Peyer's patch (tissue), 4 donors: ENCODE measurements around a stretch of chr2.

DNA sequence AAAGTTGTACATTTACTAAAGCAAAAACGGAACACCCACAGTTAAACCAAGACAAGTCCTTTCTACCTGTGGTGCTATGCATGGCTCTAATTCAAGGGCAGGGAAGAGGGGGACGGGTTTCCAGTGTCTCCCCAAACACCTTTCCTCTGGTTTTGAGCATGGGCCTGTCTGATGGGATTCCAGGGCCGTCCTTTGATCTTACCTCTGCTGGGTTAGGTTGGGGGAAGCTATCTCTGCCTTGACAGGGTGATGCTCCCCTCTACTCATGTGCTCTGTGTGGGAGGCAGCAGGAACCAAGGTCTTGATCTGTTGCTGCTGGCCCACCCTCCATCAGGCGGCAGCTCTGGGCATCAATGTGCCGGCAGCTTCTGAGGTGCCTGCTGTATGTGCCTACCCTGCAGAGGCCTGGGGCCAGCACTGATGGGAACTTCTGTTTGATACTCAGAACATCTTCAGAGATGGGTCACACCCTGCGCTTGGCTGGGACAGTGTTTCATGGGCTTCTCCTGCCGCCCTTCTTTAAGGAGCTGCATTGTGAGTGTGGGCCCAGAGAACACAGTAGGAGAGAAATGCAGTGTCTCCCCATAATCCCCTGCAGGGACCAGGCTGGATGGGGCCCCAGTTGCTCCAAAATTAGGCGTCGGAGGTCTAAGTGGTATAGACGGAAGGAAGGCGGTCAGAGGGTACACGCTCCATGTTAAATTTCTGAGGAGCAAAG, 255.1 kb downstream of the PRKCE start:
- PRO-cap = no peak
- RAMPAGE, long total RNA, 4 experiments = no peak in any of the 4 experiments

- PRO-cap = no peak
- RAMPAGE, long total RNA, 4 experiments = no peak in any of the 4 experiments
Measured at GRCh38 chr2:46026998-46027471, 270.2 kb upstream of the EPAS1 start.

DNA sequence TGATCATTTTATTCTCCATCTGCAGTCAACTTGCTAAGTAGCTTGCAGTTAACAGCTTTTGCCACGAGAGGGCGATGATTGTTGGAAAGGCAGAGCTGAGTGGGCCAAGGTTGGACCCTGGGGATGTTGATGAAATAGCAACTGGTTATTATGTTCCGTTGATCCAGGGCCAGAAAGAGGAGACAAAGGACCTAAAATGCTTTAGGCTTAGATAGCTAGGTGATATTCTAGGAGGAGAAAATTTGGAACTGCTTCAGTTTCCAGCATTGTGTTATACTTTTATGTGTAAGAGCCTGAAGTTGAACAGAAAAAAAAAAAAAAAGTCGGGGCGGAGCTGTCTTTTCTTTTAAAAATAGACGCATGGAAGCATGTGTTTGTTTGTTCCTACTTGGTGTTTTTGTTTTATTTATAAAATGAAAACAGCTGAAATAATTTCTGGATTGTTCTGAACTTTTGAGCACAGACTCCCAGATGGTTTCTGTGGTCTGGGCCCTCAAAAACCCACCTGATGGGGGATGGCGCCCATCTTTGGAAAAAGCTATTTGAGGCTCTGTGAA, 234.1 kb upstream of the EPAS1 start:
- PRO-cap = no peak
- RAMPAGE, long total RNA, 4 experiments = no peak in any of the 4 experiments

- PRO-cap = no peak
- RAMPAGE, long total RNA, 4 experiments = no peak in any of the 4 experiments
Measured at GRCh38 chr2:46177116-46177876, 119.9 kb upstream of the EPAS1 start.

GRCh38 chr2:46314996-46315847, 18.0 kb downstream of the EPAS1 start:
- PRO-cap = bidirectional peak, plus-strand start at chr2:46315490, minus-strand start at chr2:46315231; bidirectional peak, plus-strand start at chr2:46315727, minus-strand start at chr2:46315556
- RAMPAGE, long total RNA, 4 experiments = no peak in any of the 4 experiments

GRCh38 chr2:46332580-46333411, 35.6 kb downstream of the EPAS1 start:
- PRO-cap = no peak
- RAMPAGE, long total RNA, 4 experiments = no peak in any of the 4 experiments

GRCh38 chr2:46352518-46353307, 55.5 kb downstream of the EPAS1 start:
- PRO-cap = no peak
- RAMPAGE, long total RNA, 4 experiments = no peak in any of the 4 experiments

DNA sequence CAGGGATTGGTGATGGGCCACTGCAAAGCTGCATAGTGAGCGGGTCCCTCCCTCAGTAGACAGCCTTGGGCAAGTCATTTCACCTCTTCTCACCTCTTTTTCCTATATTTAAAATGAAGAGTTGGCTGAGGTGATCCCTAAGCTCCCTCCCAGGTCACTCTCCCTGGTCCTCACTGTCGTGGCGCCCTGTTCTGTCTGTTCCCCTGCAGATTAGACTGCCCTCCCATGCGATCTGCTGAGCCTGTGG, 78.1 kb downstream of the EPAS1 start:
- PRO-cap = no peak
- RAMPAGE, long total RNA, 4 experiments = no peak in any of the 4 experiments

DNA sequence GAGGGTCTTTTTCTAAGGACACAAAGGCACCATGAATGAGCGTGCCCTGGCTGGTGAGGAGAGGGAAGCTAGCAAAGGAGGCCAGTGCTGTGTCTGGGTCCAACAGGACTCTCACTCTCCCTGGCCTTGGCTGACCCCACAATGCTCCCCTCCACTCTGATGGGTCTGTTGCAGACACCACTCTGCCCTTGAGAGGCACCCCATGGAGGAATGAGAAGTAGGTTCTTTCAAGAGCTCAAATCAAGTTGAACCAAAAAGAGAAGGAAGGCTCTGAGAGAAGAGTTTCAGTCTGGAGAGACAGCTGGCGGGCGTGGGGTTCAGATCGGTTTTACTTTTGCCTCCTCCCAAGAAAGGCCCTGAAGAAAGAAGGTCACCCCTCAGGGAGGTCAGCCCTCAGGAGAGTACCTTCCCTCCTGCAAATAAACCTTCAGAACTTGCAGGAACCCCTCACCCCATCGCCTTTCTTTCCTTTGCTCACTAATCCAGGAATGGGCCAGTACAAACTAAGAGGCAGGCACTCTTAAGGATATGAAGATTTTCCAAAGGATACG, 44.5 kb upstream of the RHOQ start:
- PRO-cap = unidirectional peak, plus-strand start at position 292 of the sequence
- RAMPAGE, long total RNA, 4 experiments = no peak in any of the 4 experiments

- PRO-cap = no peak
- RAMPAGE, long total RNA, 4 experiments = start-site peak on the plus strand in 1 of 4 experiments, at chr2:46547733-46548458 at its widest, 6 reads per replicate
Measured at GRCh38 chr2:46547680-46548802, 5.7 kb upstream of the ATP6V1E2 start.

- PRO-cap = no peak
- RAMPAGE, long total RNA, 4 experiments = start-site peak on the plus strand in 1 of 4 experiments, at chr2:46565866-46565925 at its widest, 5 reads per replicate
Measured at GRCh38 chr2:46565396-46566541, 23.4 kb upstream of the ATP6V1E2 start.

DNA sequence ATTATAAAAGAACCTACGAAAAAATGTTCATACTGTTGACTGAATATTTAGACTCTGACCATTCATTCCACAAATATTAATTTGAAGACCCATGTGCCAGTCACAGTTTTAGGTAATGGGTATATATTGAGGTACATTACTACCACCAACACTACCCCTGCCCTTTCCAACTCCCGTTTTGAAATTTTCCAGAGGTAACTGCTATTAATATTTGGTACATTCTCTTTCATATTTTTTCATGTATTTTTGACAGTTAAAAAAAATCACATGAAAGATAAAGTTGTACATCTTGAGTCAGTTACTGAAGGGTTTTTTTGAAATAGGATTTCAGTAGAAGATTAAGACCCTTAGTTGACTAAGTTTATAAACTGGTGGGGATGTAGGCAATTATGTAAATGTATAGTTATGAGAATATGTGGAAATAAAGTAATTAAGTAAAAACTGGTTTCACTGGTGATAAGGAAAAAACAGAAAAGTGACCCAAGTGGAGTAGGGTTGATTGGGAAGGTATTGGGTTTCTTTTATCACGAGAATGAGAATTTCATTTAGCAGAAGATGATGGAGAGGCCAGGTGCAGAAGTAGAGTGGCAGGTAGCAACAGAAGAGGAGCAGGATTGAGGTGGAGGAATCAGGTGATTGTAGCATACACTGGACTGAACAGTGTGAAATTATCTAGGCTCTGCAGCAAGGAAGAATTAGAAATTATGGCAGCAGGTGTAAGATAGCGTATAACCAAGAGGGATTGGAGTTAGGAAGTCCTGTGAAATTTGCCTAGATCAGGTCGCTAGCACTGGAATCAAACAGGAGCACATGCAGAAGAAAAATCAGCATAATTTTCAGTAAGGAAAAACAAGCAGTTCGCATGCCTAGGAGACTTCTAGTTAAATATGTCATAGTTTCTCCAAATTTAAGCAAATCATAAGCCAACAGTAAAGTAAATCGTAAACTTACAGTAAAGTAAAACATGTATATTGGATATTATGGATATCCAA, 67.0 kb downstream of the SOCS5 start:
- PRO-cap = no peak
- RAMPAGE, long total RNA, 4 experiments = start-site peak on the plus strand in 1 of 4 experiments, centred at position 428 of the sequence, 7 reads per replicate

DNA sequence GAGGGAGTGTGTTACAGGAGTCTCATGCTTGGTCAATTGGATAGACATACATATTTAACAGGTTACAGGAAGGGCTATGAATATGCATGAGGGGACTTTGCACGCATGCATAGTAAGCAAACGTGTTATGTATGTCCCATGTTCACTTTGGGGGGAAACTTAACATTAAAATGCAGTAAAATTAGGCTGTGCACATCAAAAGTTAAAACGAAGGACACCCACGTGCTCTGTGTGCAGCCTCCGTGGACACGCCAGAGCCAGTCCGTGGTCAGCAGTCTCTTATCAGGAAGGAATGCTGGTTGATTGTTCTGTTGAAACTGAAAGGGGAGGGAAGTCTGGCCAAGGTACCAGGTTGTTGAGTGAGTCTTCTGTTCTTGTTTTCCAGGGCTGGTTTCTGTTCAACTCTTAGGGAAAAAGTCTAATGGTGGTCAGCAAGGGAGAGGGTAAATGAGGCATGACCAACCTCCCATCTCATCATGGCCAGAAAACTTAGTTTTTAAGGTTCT, 94.6 kb downstream of the SOCS5 start:
- PRO-cap = no peak
- RAMPAGE, long total RNA, 4 experiments = no peak in any of the 4 experiments

DNA sequence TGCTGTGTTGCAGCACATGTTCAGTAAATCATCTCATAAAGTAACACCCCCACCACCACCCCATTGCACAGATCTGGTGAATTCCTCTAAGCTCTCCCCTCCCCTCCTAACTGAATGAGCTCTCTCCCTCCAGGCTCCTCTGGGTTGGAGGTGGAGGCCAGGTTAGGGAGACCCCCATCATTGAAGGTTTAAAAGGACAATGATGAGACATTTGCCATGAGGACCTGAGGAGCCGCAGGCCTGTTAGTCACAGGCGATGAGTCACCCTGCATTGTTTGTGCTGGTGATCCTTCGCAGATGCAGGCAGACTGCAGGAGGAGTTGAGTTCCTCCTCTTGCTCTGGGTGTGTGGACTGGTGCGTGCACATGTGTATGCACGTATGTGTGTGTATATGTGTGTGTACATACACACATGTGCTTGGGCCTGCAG, 42.1 kb downstream of the MCFD2 start:
- PRO-cap = unidirectional peak, plus-strand start at position 306 of the sequence
- RAMPAGE, long total RNA, 4 experiments = no peak in any of the 4 experiments

GRCh38 chr2:46888266-46888853, 27.2 kb downstream of the MCFD2 start:
- PRO-cap = no peak
- RAMPAGE, long total RNA, 4 experiments = no peak in any of the 4 experiments

DNA sequence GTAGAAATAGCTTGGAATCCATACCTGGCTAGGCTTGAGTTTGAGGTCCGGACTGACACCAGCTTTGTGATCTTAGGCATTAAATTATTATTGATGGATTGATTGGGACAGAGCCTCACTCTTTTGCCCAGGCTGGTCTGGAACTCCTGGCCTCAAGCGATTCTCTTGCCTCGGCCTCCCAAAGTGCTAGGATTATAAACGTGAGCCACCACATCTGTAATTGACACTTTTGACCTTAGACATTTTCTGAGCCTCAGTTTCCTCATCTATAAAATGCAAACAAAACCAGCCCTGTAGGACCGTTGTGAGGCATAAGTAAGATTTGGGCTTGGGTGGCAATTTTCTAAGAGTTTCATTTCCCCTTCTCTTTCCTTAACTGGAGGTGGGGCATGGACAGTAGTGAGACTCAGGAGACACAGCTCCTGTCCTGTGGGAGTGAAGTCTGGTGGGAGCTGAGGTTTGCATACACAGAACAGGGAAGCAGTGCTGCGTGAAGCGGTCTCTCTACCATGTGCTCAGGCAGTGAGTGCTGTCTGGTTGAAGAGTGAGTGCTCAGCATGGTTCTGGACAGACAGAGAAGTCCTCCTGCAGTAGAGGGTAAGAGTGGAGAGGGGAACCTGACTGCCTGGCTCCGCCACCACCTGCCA, 36.8 kb downstream of the TTC7A start:
- PRO-cap = unidirectional peak, plus-strand start at position 464 of the sequence
- RAMPAGE, long total RNA, 4 experiments = no peak in any of the 4 experiments

DNA sequence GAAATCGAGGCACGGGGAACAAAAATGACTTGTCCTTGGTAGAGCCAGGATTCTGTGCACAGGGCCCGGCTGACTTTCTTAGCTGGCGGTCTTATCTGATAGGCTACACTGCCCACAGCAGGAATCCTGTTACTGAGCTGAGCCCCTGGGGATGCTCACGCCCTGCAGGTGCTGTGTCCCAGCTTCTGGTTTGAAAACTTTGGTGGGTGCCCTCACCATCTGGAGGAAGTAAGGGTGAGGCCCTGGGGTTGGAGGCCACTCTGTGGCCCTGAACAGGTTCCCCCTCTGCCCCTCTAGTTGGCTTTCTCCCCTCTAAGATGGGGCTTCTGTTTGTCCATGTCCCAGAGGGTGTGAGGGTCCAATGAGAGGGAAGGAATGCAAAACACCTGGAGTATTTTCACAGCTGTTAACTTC, 43.1 kb downstream of the TTC7A start:
- PRO-cap = no peak
- RAMPAGE, long total RNA, 4 experiments = no peak in any of the 4 experiments

GRCh38 chr2:47011071-47011582, 70.1 kb downstream of the TTC7A start:
- PRO-cap = no peak
- RAMPAGE, long total RNA, 4 experiments = no peak in any of the 4 experiments

DNA sequence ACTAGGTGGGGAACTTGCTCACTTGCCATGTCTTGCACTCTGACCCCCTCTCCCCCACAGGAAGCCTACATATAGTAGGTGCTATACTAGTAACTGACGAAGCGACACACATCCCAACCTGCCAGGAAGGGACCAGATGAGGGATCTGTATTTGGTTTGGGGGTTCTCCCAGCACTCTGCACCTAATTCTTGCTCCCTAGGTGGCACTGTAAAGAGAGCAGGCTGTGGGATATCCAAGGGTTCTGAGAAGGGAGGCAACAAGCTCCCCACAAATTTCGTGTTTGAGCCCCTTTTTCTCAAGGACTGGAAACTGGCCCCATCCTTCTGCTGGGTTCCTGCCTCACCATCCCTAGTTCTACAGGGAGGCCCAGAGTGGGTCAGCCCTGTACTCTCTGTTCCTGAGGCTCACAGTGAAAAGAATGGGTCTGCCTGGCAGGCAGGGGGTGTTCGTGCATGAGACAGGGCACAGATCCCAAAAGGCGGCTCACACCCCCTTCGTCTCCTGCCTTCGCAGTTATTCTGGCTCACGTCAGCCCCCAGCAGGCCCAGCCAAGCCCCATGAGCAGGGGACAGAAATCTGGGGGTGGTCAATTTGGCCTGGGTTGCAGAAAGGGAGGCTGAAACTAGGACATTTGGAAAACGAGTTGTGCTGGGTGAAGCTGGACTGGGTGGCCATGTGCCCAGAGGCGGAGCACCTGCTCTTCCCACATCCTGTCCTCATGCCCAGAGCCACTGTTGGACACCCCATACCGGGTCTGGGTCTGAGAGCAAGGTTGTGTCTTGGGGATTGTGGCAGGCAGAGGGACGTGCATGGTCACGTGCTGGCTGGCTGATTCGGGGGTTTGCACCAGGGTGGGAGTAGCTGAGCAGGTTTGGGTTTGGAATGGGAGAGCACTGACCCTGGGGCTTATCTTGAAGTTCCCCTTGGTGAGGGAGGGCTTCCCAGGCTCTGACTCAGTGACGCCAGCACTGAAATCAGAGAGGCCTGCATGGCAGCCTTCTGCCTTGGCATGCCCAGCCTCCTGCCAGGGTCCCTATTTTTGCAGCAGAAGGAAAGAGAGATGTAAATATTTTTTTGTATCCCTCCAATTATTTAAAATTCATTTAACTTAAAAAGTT, 73.5 kb downstream of the TTC7A start:
- PRO-cap = no peak
- RAMPAGE, long total RNA, 4 experiments = start-site peak on the plus strand in 1 of 4 experiments, centred at position 829 of the sequence, 5 reads per replicate

GRCh38 chr2:47654520-47655783, 84.2 kb upstream of the KCNK12 start:
- PRO-cap = no peak
- RAMPAGE, long total RNA, 4 experiments = no peak in any of the 4 experiments